Measurements from ENCODE around the genes TAC4 and ITGA3.

DNA sequence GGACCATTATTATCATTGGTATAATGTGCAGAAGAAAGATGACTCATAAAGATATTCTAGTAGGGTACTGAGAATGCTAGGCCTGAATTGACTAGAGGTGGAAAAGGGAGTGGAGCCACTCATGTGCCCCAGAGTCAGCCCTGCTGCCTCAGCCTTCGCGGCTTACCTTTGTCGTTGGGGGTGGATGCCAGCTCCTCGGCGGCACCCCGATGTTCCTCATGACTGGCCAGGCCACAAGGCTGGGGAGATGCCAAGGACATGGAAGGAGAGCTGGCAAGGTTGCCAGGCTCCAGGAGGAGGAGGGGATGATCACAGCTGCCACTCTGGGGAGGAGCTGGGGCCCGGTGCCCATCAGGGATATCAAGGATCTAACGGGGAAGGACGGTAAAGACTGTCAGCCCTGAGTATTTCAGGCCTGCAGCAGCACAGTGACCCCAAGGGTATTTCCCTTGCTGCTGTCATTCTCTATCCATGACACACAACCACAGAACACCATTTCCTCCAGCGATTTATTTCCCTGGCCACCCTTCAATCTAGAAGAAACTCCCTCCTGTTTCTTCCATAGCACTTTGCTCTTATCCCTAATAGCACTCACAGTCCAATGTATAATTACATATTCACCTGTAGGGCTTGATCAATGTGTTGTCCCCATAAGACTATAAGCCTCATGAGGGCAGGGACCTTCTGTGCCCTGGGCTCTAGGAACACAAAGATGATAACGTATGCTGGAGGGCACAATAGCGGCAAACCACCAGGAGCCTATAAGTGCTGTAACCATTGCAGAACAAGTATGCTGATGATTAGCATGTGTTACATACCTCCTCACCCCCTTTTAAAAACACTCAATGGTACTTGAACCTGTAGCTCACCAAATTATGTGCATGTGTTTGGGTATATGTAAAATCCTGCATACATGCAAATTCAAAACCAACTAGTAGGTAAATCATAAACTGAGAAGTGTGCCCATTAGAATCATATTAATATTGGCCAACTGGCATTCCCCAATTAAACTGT, 9.9 kb upstream of the SLC35B1 start:
- PRO-cap, result no peak
- RAMPAGE, long total RNA, 4 experiments, result no peak in any of the 4 experiments

DNA sequence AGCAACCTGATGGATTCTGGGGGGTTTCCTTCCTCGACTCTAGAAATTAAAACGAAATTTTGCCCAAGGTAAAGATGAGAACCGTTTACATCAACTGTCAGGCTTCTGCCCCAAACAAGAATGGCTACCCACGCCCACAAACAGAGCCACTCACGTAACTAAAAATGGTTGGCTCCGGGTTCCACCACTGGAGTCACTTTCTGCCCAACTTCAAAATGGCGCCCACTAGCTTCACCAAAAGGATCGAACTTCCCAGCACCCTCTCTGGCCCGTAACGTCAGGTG, 196 bp upstream of the KAT7 start:
- PRO-cap, result no peak
- RAMPAGE, long total RNA, 4 experiments, result no peak in any of the 4 experiments

DNA sequence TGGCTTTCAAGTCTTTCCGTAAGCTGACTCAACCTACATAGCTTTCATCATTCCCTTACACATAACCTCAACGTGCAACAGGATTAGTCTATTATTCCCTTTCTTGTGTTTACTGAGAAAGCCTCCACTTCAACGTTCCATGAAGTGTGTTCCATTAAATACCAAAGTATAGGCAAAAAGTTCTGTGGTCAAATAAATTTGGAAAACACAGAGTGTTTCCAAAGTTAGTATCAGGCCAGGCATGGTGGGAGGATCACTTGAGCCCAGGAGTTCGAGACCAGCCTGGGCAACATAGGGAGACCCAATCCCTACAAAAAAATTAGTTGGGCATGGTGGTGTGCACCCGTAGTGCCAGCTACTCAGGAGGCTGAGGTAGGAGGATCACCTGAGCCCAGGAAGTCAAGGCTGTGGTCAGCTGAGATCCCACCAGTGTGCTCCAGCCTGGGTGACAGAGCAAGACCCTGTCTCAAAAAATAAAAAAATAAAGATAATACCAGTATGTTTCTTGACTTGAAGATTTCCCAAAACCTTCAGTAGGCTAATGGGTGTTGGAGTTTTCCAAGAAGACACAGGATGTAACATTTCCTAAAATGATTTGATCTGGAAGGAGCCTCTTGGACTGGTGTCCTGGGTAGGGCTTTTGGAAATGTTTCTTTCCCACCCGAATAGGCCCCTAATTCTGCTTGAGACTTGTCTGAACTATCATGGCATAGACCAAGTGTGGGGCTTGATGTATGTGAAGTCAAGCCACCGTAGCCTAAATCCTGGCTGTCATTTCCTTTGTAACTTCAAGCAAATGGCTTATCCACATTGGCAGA, 13.1 kb downstream of the TAC4 start:
- PRO-cap, result no peak
- RAMPAGE, long total RNA, 4 experiments, result no peak in any of the 4 experiments

DNA sequence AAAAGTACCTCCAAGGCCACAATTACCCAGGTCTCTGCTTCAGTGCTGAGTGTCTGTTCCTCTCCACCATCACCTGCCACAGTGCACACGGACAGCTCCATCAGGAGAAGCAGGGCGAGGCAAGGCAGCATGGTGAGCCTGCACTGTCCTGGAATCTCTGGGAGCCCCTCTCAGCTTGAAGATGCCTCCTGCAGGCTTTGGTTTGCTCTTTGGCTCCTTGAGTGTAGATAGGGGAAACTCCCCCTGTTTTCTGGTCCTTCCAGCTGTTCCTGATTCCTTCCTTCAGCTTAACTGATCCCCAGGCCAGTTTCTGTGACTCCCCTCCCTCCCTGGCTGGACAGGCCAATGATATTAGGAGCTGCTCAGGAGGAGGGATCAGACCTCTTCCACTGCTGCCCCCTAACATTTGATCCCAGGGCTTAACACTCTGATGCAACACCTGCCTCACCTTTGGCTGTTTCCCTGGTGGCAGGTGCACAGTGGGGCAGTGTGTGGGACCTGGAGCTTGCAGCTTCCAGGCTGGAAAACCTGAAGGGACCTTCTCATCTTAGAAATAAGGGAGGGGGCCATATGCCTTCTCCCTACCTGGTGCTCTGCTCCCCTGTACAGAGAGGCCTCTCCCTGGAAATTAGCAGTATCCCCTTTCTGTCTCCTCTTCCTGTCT, at the start of gene TAC4:
TAC4 (minus strand) TSS at position 183 of the 664 bp plus-strand sequence.
- PRO-cap, result no peak
- RAMPAGE, long total RNA, 4 experiments, result no peak in any of the 4 experiments

DNA sequence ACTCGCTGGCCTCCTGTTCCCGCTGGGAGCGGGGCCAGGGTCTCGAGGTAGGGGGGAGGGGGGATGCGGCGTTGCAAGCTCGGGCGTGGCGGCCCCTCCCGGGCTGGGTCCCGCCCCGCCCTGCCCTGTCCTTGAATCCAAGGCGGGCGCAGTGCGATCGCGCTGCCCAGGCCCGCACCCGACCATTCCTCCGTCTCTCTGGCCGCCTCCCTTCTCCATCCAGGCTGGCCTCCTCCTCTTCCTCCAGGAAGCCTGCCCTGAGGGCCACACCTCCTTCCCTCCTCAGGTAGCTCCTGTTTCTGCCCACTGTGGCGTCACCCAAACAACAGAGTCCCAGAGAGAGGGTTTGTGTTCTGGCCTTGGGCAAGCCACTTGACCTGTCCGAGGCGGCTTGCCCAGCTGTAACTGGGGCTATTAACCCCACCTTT, 43.0 kb upstream of the TAC4 start:
- PRO-cap, result no peak
- RAMPAGE, long total RNA, 4 experiments, result no peak in any of the 4 experiments

DNA sequence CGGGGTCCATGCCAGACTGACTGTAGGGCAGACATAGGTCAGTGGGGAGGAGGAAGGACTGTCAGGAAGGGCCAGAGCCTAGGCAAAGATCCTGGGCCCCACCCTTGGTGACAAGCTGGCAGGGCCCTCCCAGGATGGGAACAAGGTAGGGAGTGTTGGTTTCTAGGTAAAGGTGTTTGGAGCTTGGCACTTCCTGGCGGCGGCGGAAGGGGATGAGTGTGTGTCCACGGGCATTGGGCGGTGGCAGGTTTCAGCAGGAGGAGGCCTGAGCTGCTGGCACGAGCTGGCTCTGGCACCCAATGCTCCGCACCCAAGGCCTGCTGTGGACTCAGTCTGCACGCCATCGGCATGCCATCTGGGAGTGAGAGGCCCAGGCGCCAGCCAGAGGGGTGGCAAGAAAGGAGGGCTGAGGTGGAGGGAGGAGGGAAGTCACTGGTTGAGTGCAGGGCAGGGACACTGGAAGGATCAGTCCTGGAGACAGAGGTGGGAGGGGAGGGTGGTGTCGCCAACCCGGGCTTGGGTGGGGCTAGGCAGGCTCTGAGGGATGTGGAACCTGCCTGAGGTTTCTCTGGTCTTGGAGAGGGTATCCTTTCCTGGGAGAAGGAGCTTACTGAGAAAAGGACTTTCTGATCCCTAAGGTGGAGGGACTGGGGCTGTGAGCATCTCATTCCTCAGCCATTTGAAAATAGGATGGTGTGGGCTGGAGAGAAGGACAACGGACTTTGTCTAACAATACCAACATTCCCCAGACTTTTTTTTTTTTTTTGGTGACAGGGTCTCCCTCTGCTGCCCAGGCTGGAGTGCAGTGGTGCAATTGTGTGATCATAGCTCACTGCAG, 47.0 kb upstream of the TAC4 start:
- PRO-cap, result no peak
- RAMPAGE, long total RNA, 4 experiments, result no peak in any of the 4 experiments

DNA sequence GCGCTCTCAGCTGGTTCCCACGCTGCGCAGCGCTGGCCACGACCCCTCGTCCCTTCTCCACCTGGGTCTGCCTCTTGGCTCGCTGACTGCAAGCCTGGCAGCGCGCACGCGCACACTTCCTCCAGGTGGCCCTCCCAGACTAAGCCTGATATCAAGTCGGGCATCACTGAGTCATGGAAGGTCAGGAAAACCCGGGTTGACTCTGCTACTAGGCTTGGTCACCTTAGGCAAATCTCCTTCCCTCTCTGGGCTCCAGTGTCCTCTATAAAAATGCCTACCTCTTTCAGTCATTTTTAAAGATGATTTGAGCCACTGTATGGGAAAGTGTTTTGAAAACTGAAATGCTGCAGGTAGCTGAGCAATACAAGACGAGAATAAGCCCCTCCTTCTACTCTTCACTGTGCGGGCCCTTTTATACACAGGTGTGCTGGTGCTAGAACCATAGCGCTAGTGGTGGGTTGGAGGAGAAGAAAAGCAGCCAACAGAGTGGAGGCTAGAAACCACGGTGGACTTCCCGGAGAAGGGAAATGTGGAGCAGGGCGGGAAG, 58.3 kb upstream of the DLX4 start:
- PRO-cap, result no peak
- RAMPAGE, long total RNA, 4 experiments, result no peak in any of the 4 experiments

DNA sequence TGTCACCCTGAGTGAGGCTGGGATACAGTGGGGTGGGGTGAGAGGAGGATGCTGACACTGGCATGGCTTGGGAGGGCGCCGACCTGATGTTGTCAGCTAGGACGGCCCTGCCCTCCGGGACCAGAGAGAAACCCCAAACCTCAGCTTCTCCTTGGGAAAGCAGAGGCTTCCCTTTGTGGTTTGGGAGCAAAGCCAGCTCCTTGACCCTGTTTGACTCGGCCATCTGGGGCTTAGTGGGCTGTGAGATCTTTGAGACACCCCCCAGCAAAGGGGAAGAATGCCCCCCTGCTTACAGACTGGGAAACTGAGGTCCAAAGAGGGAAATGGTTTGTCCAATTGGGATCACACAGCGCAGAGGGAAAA, 40.8 kb upstream of the DLX4 start:
- PRO-cap, result no peak
- RAMPAGE, long total RNA, 4 experiments, result no peak in any of the 4 experiments

DNA sequence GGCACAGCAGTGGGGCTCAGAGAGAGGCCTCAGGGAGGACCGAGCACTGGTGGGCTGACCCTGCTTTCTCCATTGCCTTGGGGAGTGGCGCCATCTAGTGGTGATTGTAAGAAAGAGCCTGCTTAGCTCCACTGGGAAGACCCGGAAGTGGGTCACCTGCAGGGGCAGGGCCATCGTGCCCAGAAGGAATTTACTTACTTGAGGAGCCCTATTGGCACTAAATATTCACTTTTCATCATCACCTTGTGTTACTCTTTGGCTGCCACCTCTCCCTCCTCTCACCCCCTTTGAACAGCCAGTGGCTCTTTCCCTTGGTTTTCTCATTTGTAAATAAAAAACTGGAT, 3.3 kb upstream of the DLX3 start:
- PRO-cap, result no peak
- RAMPAGE, long total RNA, 4 experiments, result no peak in any of the 4 experiments

DNA sequence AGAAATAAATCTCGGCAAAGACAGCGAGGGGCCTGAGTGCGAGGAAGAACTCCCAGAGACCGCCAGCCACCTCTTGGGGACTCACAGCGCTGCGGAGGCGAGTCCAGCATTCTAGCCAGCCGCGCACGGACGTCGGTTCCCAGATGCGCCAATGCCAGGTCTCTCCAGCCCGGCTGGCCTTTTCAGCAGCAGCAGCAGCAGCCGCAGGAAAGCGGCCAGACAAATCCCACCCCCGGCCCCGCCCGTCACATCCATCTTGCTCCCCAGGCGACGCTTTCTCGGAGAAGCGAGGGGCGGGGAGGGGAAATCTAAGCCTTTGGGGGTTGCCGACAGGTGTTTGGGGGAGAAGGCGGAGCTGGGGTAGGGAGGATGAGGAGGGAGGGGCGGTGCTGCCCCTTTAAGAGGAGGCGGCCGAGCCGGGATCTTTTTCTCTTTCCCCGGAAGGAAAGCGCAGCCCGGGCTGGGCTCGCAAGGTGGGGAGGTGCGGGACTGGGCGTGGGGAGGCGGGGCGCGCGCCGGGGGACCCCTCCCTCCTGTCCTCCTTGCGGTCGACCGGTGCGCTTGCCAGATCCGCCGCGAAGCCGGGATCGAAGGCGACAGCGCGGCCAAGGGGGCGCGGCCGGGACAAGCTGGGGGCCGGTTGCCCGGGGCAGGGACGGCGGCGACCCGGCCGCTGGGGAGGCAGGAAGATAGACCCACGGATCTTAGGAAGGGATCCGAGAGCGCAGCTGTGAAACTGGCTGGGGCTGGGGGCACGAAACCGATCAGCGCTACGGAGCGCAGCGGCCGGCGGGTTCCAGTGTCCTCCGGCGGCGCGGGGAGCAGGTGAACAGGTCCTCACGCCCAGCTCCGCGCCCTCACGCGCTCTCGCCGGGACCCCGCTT, at the start of gene ITGA3:
ITGA3 (plus strand) TSS at position 567 of the 884 bp plus-strand sequence.
- PRO-cap, result no peak
- RAMPAGE, long total RNA, 4 experiments, result no peak in any of the 4 experiments

GRCh38 chr17:50057295-50057595, 1.3 kb downstream of the ITGA3 start:
- PRO-cap, result no peak
- RAMPAGE, long total RNA, 4 experiments, result no peak in any of the 4 experiments

- PRO-cap, result no peak
- RAMPAGE, long total RNA, 4 experiments, result no peak in any of the 4 experiments
These were observed 1.8 kb downstream of the ITGA3 start for GRCh38 chr17:50057596-50058219.

- PRO-cap, result no peak
- RAMPAGE, long total RNA, 4 experiments, result no peak in any of the 4 experiments
These were observed 6.7 kb downstream of the PDK2 start for GRCh38 chr17:50101406-50102662.

- PRO-cap, result no peak
- RAMPAGE, long total RNA, 4 experiments, result no peak in any of the 4 experiments
These were observed 3.1 kb upstream of the SAMD14 start for GRCh38 chr17:50132763-50133666.

- PRO-cap, result no peak
- RAMPAGE, long total RNA, 4 experiments, result no peak in any of the 4 experiments
These were observed 6.9 kb downstream of the PPP1R9B start for GRCh38 chr17:50143274-50144213.

DNA sequence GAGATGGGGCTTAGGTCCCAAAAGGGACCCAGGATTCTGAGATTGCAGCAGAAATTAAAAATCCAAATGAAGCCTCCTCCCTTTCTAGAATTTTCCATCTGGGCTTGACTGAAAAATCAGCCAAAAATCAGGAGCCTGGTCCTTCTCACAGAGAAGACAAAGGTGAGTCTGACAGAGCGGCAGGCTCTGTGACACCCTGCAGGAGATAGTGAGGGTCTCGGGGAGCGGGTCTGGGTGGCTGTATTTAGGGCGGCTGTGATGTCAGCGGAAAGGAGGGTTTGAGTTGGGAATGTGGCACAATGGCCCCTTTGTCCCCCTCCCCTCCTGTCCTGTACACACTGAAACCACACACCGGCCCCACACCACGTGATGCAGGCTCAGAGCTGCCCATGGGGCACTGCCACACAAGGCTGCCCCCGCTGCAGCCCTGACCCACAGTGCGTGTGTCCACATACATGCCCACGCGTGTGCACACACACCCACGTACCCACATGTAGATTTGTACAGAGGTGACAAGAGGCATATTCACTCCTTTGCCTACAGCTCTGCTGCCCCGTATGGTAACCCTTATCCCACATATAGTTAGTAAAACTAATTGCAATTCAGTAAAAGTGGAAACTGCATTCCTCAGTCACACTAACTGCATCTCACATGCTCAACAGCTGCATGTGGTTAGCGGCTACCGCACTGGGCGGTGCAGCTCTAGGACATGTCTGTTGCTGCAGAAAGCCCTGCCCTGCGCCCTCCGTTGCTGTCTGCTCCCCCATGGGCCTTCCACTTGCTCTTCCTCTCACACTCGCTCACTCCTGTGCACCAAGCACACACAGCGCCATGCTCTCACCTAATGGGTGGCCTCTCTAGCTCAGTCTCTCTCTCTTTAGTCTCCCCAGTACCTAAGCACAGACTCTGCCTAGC, 15.4 kb downstream of the SGCA start:
- PRO-cap, result no peak
- RAMPAGE, long total RNA, 4 experiments, result no peak in any of the 4 experiments

DNA sequence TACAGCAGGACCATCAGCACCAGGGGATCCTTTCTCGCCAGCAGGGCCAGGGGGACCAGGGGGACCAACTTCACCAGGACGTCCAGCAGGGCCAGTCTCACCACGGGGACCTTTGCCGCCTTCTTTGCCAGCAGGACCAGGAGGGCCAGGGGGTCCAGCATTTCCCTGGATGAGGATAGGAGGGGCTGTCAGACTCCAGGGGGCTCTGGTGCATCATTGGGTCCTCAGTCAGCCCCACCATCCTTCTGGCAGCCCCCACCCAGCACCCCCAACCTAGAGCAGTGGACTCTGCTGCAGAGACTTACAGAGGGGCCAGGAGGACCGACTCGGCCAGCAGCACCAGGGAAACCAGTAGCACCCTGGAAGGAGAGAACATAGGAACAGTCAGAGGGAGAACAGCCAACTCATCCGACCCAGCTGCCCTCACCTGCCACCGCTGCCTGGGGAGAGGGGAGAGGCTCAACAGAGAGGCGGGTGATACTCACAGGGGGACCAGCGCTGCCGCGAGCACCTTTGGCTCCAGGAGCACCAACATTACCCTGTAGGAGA, 12.0 kb downstream of the COL1A1 start:
- PRO-cap, result no peak
- RAMPAGE, long total RNA, 4 experiments, result no peak in any of the 4 experiments

- PRO-cap, result no peak
- RAMPAGE, long total RNA, 4 experiments, result no peak in any of the 4 experiments
These were observed 1.5 kb upstream of the COL1A1 start for GRCh38 chr17:50202871-50203479.

DNA sequence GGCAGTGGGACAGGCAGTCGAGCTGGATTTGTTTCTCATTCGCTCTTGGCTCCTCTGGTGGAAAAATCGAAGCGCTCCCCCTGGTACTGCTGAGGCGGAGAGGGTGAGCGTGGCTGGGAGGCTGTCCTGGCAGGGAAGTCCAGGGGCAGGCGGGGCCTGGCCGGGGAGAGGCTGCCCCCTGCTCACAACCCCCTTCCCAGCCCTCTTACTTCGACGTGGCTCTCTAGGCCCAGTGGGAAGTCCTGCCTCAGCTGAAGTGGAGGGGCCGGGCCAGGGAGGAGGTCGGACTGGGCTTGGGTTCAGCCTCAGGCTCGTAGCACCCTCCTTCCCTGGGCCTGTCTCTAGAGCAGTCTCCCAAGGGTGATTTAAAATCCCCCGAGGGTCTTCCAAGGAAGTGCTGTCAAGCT, 16.5 kb upstream of the TMEM92 start:
- PRO-cap, result no peak
- RAMPAGE, long total RNA, 4 experiments, result no peak in any of the 4 experiments

GRCh38 chr17:50259707-50260128, 14.5 kb upstream of the TMEM92 start:
- PRO-cap, result no peak
- RAMPAGE, long total RNA, 4 experiments, result no peak in any of the 4 experiments

Measured in omental fat pad (tissue), 4 donors.